ENCODE measurements around a stretch of chrX.

DNA sequence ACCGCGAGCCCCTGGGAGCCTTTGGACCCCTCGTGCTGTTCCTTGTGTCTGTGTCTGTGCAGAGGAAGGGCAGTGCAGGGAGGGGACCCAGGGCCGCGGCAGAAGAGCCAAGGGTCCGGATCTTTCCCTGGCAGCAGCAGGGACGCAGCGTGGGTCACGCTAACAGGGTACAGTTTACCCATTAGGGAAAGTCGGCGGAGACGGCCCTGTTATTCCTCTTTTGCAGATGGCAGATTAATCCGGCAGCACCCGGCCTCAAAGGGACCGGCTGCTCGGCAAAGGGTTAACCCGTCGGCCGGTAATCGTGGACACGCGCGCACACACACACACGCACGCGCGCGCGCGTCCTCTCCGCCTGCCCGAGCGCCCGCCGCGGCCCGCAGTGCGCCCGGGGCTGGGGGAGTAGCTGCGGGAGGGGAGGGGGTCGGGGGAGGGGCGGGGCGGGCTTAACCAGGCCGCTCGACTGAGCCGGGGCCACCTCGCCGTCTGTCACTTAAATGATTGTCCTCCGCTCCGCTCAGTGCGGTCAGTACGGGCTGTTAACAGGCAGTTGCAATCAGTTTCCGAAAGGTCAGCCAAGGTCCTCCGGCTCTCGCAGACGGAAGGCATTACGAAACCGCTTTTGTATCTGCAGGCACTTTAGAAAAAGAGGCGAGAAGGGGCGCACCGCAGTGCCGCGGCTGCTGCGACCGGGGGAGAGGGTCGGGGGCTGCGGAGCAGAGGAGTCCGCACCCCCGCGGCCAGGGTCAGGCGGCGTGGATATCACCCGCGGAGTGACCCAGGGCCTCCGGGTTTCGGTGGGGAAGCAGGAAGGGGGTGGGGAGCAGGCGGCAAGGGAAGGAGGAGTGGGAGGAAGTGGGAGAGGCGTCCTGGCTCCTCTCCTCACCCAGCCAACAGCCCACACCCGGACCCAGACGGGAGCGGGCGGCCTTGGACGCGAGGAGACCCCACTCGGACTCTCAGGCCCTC is 57.2 kb upstream of the BCOR start:
- CAGE, long polyA plus RNA = no peak
- RRBS = 2% methylated on average over 27 of the region's 85 CpGs

DNA sequence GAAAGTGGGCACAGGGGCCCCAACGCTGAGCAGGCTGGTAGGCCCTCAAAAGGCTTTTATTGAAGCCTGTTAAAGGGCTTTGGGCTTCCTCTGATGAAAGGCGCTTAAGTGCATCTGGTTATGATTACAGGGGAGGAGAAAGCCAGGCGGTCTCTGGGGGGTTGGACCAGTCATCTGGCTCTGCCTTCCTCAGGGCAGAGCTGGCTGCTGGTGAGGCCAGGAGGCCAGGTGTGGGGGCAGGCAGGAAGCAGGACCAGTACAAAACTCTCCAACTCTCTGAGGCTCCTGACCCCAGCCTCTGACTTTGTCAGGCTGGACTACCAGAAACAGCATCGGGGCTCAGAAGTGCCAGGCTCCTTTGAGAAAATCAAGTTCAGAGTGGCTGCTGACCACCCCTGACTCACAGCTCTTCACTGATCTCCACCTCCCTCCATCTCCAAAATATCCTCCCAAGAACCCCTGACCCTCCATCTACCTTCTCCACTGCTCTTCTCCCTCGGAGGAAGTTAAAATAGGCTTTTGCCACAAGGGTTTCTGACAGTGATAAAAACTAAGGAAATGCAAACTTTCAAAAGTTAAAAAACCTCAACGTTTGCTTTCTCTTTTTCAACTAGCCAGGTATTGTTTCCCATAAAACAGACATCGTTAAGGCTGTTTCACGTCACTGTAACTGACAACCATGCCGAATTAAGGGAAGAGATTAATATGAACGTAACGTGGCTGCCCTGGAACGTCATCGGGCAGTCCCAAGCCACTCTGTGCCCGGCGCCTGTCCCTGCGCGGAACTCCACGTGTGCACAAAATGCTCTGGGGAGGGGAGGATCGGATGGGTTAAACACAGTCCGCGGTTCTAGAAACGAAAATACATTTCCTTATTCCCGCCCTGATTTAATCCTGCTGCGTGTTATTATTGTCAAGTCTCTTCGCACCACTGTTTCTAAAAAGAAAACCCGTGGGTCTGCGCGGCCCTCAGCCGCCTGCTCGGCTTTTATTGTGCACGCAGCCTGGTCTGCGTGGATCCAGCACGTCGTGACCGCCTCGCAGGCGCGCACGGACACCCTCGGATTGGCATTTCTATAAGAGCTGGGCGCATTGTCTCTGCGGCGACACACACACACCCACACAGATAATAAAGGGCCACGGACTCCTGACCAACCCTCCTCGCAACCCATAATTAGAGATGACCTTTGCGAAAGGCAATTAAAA is 69.3 kb upstream of the BCOR start:
- CAGE, long polyA plus RNA = no peak
- RRBS = no CpG with 5 or more reads among the region's 46 CpGs

GRCh38 chrX:40173360-40173977 is 75.7 kb upstream of the BCOR start:
- CAGE, long polyA plus RNA = no peak
- RRBS = no CpG with 5 or more reads among the region's 11 CpGs

DNA sequence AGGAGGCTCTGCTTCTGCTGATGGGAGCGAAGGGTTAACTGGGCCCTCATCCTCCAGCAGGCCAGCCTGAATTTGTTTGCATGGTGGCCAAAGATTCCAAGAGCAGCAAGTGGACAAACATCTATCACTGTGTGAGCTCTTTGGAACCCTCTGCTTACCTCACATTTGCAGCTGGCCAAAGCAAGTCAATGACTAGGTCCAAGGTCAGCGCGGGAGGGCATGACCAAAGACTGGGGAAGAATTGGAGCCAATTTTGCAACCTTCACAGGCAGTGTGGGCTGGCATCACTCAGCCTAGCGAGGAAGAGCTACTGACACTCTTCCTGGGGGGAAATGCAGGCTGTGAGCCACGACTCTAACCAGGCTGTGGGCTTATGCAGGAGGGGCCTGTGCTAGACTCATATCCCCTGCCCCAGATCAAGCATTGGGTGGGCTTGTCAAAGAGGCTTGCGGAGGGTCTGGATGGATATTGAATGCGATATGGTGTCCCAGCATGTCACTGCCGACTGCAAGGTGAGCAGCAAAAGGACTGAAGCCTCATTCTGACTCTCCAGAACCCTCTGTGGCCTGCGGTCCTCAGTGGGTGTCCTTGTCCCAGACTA is 67.6 kb upstream of the ATP6AP2 start:
- CAGE, long polyA plus RNA = no peak
- RRBS = no CpG with 5 or more reads among the region's 9 CpGs

DNA sequence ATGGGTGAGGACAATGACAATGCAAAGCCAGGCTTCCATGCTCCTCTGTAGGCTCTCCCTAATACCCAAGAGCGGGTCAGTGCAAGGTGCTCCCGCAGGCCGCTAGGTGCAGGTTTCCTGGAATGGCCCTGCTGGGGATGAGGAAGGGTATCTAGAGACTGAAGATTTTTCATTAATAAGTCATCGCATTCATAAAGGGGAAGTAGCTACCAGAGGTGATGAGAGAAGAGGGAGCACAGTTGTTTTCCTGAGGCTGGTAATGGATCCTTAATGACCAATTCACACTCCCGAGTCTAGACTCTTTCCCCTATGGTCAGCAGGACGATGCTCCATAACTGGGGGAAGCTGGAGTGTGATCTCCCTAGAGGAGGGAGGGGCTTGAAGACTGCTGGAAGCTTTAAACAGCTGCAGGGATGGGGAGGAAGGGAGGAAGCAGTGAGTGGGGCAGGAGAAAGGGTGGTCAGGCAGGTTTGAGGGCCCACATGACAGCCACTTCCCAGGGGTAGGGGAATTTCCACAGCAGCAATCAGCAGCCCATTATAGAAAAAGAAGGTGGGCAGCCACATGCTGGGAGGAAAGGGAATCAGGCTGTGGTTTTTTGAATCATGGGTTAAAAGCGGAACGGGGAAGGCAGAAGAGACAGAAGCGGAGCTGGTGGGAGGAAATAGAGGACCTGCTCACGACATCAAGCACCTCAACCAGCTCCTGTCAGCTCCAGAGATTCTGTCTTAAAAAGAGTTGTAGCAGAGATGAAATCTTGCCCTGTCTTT is 10.2 kb upstream of the ATP6AP2 start:
- CAGE, long polyA plus RNA = no peak
- RRBS = no CpG with 5 or more reads among the region's 10 CpGs

GRCh38 chrX:40727451-40727957 is 7.8 kb downstream of the MED14 start:
- CAGE, long polyA plus RNA = no peak
- RRBS = no CpG with 5 or more reads among the region's 4 CpGs

- CAGE, long polyA plus RNA = no peak
- RRBS = no CpG with 5 or more reads among the region's 3 CpGs
These were observed 51.7 kb upstream of the USP9X start for GRCh38 chrX:41033635-41033839.

GRCh38 chrX:41084060-41085012 is 909 bp upstream of the USP9X start:
- CAGE, long polyA plus RNA = no peak
- RRBS = 1% methylated on average over 17 of the region's 66 CpGs

GRCh38 chrX:41090340-41091131 is 5.3 kb downstream of the USP9X start:
- CAGE, long polyA plus RNA = no peak
- RRBS = no CpG with 5 or more reads among the region's 6 CpGs

- CAGE, long polyA plus RNA = no peak
- RRBS = no CpG with 5 or more reads among the region's 1 CpG
These were observed 103.9 kb downstream of the USP9X start for GRCh38 chrX:41189044-41189645.

DNA sequence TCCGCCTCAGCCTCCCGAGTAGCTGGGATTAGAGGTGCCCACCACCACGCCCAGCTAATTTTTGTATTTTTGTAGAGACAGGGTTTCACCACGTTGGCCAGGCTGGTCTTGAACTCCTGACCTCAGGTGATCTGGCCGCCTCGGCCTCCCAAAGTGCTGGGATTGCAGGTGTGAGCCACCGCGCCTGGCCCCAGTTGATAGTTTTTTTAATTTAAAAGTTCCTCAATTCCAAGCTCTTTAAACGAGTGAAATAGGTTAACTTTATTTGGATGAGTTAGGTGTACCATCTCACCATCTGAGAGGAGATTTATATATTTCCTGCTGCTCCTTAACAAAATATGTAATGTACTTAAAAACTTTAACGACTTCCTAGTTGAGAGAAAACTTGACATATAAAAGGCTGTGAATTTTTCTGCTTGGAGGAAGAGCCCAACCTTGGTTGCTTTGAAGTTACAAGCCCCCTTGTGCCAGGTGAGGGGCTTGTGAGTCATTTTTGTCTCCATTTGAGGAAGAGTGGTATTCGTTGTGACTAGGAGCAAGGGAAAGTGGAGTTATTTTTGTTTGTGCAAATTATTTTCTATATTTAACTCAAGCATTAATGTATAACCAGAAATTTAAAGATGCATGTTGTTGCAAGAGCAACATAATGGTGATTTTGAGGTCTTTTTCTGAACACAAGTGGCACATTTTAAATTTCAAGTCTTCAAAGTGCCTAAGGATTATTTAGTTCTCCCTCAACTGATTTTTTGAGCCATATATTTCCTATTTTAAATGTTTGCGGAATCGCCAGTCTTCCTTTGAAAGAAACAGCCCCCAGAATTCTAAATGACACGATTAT is 99.1 kb upstream of the DDX3X start:
- CAGE, long polyA plus RNA = no peak
- RRBS = no CpG with 5 or more reads among the region's 14 CpGs

DNA sequence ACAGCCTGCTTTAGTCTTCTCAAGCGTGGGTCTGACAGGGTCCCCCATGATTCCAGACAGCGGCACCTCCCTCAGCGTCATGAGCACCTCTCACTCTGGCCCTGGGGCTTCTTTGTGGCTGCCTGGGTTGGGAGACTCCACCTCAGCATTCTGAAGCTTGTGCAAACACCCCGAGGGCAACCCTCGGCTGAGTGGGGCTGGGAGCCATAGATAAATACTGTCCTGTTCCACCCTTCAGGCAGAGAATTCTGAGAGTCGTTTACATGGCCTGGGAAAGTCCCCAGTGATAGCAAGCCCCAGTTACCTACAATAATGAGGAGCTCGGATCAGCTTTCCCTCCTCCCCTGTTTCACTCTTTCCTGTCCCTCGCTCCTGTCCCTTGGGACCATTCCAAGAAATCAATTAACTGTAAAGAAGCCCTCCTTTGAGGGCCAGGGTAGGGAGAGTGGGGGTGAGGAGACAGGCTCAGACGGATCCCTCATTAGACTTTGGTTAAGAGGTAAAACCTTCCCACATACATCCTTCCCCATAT is 31.6 kb upstream of the DDX3X start:
- CAGE, long polyA plus RNA = no peak
- RRBS = no CpG with 5 or more reads among the region's 9 CpGs

DNA sequence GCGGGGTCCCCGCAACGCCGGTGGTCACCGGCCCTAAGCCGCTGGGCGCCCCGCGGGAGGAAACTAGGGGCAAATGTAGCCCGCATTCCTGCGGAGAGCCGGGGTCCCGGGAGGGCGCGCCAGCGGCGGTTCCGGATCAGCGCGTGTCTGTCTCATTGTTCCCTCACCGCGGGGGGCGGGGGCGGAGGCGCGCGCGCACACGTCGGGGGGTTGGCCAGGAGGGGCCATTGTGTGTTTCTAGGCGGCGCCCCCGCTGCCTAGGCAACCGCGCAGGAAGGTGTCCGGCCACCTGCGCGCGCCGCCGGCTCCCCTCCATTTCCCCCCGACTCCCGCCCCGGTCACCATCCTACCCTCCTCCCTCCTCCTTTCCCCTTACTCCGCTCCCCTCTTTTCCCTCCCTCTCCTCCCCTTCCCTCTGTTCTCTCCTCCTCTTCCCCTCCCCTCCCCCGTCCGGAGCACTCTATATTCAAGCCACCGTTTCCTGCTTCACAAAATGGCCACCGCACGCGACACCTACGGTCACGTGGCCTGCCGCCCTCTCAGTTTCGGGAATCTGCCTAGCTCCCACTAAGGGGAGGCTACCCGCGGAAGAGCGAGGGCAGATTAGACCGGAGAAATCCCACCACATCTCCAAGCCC is 809 bp upstream of the DDX3X start:
- CAGE, long polyA plus RNA = no peak
- RRBS = 2% methylated on average over 12 of the region's 59 CpGs

DNA sequence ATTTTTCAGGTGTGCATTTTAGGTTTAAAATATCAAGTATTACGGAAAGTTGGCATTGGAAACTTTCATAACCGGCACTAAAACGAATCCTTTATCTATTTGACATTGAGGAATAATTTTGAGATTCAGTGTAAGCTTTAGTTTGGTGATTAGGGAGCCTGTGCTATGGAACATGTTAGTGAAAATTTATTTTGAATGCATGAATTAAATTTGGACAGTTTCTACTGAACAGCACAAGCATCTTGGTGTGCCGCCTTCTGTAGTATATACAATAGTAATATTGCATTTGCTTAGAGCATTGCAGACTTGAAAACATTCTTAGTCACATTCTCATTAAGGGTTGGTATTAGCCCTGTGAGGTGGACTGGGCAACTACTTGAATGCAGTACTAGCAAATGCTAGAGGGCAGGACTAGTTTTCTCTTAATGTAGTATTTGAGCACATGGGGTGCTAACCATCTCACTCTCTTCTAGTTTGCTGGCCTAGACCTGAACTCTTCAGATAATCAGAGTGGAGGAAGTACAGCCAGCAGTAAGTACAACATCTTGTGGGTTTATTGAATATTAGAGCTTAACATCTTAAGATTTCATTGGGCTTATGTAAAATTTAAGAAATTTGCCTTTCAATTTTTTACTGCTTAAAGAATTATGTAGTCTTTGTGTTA is 3.1 kb downstream of the DDX3X start:
- CAGE, long polyA plus RNA = no peak
- RRBS = no CpG with 5 or more reads among the region's 4 CpGs

DNA sequence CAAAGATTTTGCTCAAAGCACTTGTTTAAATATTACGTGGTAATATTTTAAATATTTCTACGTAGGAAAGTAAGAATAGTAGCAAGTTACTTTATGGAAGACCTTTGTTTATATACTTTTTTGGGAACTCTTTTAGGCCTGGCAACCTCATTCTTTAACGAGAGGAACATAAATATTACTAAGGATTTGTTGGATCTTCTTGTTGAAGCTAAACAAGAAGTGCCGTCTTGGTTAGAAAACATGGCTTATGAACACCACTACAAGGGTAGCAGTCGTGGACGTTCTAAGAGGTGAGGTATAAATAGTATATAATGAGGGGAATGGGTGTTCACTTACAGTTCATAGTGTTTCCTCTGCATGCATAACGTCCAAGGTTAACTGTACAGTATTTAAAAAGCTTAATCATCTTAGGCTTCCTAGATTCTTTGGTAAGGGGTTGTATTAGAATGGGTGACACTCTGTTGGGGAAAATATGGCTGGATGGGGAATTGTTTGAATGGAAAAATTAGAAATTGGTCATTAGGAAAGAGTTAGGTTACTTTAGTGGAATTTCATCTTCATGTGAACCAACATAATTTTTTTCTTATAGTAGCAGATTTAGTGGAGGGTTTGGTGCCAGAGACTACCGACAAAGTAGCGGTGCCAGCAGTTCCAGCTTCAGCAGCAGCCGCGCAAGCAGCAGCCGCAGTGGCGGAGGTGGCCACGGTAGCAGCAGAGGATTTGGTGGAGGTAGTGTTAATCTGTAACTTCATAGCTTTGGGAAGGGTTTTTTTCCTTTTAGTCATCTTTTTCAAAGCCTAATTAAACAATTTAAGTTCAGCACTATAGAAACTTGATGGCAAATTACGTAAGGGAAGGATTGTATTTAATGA is 13.0 kb downstream of the DDX3X start:
- CAGE, long polyA plus RNA = no peak
- RRBS = no CpG with 5 or more reads among the region's 15 CpGs

DNA sequence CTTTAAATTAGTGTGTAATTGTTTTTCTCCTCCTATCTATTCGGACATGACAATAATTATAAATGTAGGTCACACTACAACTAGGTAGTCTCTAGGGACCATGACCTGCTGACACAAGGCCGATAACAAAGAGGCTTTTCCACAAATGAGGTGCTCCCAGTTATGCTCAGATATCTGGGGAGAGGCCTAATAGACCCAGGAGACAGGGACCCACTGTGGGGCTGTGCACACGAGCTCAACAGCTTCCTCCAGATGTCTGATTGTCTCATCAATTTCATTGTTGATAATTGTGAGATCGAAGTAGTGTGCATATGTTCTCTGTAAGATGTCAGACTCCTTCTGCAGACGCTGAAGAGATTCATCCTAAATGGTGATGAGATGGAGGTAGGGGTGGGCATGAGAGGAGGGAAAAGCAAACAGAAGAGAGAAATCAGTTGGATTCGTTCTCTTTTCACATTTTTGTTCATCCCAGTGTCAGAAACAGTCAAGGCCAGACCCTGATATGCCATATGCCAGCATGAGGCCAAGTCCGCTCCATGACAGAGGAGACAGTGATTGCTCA is 73.2 kb downstream of the NYX start:
- CAGE, long polyA plus RNA = no peak
- RRBS = no CpG with 5 or more reads among the region's 7 CpGs

DNA sequence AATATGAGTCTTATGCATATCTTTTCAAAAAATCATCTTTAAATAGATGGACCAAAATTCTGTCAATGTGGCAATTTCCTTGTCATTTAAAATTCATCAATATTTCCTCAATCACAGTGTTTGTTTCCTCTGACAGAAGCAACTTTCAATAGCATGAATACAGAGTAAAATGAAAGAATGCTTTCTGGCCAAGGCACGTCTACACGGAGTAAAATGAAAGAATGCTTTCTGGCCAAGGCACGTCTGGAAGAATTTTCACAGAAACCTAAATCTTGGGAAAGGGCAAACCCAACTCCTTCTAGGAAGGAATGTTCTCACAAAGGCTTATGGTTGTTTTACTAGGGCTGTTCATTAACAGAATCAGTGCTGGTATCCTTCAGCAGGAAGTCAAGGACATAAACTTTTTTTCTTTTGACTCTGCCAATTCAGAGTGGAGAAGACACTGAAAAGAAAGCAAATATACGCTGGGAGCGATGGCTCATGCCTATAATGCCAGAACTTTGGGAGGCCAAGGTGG is 99.0 kb upstream of the GPR34 start:
- CAGE, long polyA plus RNA = no peak
- RRBS = no CpG with 5 or more reads among the region's 5 CpGs

- CAGE, long polyA plus RNA = no peak
- RRBS = no CpG with 5 or more reads among the region's 4 CpGs
These were observed 9.9 kb downstream of the GPR82 start for GRCh38 chrX:41733756-41734363.

DNA sequence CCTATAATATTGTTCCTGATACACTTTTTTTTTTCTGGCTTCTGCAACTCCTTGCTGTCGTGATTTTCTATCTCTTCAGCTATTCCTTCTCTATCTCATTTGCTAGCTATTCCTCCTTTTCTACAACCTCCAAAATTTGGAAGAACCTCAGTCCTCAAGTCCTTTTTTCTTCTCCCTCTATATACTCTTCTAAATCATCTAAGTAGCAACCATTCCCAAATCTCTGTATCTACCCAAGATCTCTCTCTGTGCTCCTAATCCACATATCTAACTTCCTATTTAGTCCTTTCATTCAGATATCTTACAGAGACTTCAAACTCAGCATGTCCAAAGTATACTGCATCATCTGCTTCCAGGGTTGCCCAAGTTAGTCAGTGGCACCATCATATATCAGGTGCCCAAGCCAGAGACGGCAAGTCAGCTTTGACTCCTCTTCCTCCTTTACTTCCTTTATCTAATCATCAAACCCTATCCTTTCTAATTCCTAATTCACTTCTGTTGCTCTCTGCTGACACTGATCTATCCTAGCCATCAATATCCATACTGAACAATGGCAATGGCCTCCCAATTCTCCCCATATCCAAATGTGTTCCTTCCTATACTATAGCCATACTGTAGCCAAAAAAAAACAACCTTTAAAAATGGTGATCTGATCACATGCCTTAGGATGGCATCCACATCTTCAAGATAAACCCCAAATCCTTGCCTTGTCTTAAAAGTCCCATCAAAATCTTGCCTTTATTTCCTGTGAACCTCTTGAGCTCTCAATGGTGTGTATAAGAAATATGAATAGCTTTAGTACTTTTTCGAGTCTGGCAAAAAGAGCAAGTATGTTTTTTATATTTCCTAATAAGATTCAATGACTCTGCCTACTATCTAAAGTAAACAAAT is 40.5 kb downstream of the GPR82 start:
- CAGE, long polyA plus RNA = no peak
- RRBS = no CpG with 5 or more reads among the region's 3 CpGs

DNA sequence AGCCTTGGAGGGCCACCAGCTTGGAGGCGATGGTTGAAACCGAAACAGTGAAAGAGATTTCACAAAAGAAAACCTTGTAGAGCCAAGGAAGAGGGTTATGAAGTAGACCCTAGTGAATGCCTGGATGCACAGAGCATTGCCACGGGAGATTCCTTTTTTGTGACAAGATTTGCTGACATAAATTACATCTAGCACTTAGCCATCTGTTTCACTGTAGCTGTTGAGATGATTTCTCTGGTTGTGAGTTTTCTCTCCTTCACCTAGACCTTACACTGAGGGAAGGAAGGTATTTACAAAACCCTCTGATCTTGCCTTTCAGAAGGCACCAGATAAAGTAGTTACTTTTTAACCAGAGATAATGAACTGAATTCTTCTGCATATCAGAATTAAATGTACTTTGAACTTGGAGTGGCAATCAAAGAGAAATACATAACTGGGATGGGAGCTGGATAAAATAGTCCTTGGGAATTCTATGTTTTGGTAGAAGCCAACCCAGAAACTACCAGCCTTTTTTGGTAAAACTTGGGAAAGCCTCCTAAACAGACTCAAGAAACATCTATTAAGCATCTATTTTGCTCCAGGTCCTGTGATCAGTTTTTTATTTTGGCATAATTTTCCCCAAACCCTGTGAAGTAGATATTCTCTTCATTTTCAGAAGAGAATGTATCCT is 104.3 kb upstream of the CASK start:
- CAGE, long polyA plus RNA = no peak
- RRBS = no CpG with 5 or more reads among the region's 3 CpGs

Data from mammary epithelial cell (primary cell).